Bronchial epithelial cell (primary cell): ENCODE results near the genes FOXR1 and DPAGT1.

GRCh38 chr11:118602246-118603186 lies 4.9 kb upstream of the PHLDB1 start:
- RRBS, 2 experiments: no CpG with 5 or more reads among the region's 7 CpGs

GRCh38 chr11:118610775-118611302 lies 3.4 kb downstream of the PHLDB1 start:
- RRBS, 2 experiments: 5 to 15% methylated on average over 26 to 28 of the region's 52 CpGs

DNA sequence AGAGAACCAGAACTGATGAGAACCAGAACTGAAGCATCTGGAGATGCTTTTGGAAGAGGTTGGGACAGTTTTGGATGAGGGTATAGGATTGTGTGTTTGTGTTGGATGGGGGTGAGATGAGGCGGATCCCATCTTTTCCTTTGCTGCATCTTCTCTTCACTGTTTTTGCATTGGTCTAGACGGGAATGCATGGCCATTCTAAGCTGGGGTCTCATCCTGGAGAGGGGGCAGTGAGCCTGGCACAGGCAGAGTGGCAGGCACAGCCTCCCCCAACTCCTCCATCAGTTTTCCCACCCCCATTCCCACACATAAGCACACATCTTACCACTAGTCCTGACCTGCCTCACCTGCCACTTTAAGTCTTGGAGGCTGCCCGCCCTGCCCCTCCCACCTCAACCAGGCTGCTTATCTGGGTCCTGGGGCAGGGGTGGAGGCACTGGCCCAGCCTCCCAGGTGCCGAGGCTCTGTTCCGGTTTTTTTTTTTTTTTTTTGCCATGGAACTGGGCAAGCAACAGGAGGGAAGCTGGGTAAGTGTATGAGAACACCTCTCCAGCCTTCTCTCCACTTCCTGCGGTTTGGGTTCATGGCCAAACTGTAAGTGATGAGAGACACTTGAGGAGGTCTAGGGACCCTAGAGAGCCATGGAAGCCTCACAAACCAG lies 22.3 kb downstream of the PHLDB1 start:
- RRBS, 2 experiments: no CpG with 5 or more reads among the region's 6 CpGs

DNA sequence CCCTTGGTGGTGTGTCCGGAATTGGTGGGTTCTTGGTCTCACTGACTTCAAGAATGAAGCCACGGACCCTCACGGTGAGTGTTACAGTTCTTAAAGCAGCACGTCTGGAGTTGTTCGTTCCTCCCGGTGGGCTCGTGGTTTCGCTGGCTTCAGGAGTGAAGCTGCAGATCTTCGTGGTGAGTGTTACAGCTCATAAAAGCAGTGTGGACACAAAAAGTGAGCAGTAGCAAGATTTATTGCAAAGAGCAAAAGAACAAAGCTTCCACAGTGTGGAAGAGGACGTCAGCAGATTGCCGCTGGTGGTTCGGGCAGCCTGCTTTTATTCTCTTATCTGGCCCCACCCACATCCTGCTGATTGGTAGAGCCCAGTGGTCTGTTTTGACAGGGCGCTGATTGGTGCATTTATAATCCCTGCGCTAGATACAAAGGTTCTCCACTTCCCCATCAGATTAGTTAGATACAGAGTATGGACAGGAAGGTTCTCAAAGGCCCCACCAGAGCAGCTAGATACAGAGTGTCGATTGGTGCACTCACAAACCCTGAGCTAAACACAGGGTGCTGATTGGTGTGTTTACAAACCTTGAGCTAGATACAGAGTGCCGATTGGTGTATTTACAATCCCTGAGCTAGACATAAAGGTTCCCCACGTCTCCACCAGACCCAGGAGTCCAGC lies 8.9 kb upstream of the TREH start:
- RRBS, 2 experiments: no CpG with 5 or more reads among the region's 17 CpGs

DNA sequence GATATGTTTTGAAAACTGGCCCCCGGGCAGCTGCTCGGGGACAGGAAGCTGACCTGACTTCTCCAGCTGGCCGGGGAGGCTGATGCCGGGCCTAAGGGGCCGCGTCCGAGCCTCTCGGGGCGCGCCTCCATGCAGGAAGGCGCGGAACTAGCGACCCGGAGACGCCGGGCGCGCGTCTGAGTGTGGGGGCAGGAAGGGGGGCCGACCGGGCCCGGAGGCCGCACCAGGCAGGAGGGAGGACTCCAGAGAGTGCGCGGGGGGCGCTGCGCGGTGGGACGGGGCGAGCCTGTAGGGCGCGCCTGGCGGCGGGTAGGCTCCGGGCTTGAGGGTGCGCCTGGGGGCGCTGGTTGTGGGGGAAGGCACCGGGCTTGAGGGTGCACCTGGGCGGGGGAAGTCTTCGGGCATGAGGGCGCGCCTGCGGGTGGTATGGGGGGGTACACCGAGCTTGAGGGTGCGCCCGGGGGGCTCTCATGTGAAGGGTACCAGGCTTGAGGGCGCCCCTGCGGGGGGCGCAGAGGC lies 662 bp upstream of the DDX6 start:
- RRBS, 2 experiments: 2 to 4% methylated on average over 34 of the region's 49 CpGs

DNA sequence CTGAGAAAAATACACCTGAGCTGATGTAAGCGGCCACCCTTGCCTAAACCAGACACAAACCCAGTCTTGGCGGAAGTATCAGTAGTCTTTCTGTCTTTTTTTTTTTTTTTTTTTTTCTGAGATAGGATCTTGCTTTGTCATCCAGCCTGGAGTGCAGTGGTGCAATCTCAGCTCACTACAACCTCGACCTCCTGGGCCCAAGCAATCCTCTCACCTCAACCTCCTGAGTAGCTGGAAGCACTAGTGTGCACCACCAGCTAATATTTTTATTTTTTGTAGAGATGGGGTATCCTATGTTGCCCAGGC lies 5.5 kb upstream of the CXCR5 start:
- RRBS, 2 experiments: no CpG with 5 or more reads among the region's 3 CpGs

DNA sequence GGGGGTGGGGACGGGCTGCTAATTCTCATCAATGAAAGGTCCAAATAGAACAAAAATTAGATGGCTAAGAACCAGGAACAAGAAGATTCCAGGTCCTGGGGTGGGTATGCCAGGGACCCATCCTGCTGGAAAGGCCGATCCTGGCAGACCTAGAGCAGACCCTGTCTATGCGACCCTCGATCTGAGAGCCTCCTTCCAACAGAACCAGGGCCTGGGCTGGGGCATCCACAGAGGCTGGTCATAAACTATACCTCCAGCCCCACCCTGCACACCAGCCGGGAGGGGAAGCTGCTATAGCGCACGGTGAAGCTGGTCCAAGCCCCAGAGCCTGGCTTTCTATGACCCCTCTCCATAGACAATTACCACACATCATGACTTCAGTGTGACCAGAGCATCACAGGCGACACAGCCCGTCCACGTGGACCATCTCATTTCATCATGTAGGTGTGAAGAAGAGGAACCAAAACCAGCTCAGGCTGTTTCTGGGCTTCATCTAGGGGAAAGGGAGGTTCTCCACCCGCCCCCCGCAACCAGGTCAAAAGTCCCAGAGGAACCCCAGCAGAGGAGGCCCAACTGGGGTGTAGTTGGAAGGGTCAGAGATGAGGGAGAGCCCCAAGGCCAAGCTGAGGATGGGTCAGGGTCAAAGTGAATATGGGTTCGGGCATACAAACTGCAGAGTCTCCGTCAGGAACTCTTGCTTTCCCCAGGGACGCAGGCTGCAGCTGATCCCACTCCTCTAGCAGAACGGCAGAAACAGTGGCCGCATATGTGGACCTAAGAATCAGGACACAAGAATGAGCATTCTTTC lies 3.0 kb downstream of the CXCR5 start:
- RRBS, 2 experiments: no CpG with 5 or more reads among the region's 17 CpGs

- RRBS, 2 experiments: no CpG with 5 or more reads among the region's 4 CpGs
Measured at GRCh38 chr11:118890339-118890606, 6.6 kb downstream of the CXCR5 start.

DNA sequence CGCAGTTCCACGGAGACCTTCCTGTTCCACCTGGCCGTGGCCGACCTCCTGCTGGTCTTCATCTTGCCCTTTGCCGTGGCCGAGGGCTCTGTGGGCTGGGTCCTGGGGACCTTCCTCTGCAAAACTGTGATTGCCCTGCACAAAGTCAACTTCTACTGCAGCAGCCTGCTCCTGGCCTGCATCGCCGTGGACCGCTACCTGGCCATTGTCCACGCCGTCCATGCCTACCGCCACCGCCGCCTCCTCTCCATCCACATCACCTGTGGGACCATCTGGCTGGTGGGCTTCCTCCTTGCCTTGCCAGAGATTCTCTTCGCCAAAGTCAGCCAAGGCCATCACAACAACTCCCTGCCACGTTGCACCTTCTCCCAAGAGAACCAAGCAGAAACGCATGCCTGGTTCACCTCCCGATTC lies 10.1 kb downstream of the CXCR5 start:
- RRBS, 2 experiments: no CpG with 5 or more reads among the region's 18 CpGs

- RRBS, 2 experiments: no CpG with 5 or more reads among the region's 32 CpGs
Measured at GRCh38 chr11:118894989-118896347, 11.8 kb downstream of the CXCR5 start.

GRCh38 chr11:118897065-118897455 lies 13.4 kb downstream of the CXCR5 start:
- RRBS, 2 experiments: no CpG with 5 or more reads among the region's 8 CpGs

DNA sequence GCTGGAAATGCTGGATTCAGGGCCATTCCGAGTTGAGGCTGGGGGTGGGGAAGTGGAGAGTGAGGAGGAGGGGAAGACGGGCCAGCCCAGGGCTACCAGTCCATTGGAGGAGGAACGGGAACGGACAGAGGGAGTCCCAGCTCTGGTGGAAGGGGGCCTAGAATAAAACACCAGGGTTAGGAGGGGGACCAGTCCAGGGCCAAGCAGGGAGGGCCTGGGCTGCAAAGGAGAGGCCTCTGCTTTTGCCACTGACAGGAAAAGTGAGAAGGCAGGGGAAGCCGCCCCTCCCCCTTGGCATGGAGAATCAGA lies 4.3 kb downstream of the BCL9L start:
- RRBS, 2 experiments: no CpG with 5 or more reads among the region's 5 CpGs

- RRBS, 2 experiments: no CpG with 5 or more reads among the region's 34 CpGs
Measured at GRCh38 chr11:118971629-118972052, at the start of gene FOXR1. TSS of gene FOXR1 (plus strand) at chr11:118971761.

- RRBS, 2 experiments: no CpG with 5 or more reads among the region's 5 CpGs
Measured at GRCh38 chr11:119009619-119010163, 8.5 kb downstream of the RPS25 start.

DNA sequence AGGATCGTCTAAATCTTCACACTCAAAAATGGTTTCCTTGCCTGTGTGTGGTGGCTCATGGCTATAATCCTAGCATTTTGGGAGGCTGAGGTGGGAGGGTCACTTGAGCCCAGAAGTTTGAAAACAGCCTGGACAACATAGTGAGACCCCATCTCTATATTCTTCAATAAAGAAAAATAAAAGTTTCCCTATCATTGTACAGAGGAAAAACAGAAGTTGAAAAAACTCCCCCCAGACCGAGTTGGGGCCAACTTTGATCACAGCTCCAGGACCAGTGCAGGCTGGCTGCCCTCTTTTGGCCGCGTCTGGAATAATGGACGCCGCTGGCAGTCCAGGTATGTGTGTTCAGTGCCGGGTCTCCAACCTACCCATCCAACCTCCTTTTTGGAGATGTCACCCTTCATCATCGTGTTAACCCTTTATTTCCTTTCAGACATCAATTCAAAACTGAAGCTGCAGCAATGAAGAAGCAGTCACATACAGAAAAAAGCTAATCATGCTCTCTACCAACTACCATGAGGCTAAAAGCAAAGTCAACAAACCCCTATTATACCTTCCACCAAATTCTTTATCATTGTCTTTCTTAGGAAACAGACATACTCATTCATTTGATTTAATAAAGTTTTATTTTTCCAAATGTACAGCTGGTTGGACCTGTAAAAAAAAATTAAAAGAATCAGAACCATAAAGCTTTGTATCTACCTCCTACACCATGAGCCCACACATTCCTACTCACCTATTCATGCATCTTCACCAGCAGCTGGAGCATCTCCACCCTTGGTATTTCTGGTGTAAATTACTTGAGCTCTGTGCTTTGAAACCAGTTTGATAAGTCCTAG lies 2.8 kb downstream of the RPS25 start:
- RRBS, 2 experiments: no CpG with 5 or more reads among the region's 8 CpGs

DNA sequence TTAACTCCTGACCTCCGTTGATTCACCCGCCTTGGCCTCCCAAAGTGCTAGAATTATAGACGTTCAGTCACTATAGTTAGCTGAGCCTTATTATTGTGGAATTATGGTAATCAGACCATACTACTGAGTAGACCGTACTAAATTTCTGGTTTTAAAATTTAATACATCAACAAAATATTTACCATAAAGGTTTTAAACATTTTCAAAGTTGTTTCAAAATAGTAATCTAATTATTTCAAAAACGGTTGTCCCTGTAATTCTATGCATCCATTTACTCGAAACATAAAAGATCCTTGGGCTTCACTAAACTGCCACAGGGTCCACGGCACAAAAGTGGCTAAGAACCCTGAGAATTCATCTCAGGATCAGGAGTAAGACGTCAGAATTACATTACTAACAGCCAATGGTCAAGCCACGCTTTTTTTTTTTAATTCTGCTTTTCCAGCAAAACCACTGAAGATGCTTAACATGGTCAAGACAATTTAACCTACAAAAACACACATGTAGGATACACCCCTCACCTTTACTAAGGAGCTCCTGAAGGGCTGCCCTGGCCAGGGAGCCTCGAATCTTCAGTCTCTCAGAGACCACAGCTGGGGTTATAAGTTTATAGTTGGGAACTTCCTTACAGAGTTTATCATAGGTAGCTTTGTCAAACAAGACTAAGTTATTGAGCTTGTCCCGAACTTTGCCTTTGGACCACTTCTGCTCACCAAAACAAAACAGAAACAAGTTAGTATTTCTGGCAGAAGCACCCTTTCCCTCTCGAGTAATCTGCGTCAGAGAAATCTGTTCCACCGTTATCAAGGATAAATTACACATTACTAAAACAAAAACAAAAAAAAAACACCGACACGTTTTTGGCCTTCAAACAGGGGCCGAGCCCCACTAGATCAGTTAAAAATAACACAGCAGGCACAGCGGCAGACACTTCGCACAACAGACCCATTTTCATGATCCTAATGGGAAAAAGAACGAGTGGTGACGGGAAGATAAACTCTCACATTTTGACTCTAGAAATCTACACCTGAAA lies 986 bp downstream of the RPS25 start:
- RRBS, 2 experiments: no CpG with 5 or more reads among the region's 21 CpGs

DNA sequence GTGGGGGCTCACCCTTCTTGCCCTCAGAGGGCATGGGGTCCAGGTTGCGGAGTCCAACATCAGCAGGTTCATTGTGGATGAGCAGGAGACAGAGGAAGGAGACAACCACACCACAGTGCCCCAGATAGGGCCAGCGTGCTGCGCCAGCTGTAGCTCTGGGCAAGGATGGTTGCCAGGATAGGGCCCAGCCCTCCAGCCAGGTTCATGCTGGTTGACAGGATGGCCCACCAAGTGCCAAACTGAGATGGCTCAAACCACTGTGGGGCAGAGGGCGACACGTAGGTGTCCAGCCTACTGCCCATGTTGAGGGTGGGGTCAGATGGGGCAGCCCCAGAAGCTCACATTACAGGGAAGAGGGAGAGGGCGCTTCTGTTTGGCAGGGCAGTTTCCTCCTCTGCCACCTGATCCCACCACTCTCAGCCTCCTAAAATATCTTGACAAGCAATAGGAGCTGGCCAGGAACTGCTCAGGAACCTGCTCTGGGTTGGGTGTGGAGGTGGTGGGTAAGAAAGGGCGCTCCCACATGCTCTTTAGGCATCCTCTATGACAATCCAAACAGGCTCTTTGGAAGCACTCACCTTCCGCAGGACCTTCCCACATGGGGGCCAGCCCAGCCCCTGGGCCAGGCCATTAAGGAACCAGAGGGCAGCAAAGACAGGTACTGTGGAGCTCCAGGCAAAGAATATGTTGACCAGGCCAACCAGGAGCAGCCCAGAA lies 9.2 kb downstream of the TRAPPC4 start:
- RRBS, 2 experiments: no CpG with 5 or more reads among the region's 8 CpGs

DNA sequence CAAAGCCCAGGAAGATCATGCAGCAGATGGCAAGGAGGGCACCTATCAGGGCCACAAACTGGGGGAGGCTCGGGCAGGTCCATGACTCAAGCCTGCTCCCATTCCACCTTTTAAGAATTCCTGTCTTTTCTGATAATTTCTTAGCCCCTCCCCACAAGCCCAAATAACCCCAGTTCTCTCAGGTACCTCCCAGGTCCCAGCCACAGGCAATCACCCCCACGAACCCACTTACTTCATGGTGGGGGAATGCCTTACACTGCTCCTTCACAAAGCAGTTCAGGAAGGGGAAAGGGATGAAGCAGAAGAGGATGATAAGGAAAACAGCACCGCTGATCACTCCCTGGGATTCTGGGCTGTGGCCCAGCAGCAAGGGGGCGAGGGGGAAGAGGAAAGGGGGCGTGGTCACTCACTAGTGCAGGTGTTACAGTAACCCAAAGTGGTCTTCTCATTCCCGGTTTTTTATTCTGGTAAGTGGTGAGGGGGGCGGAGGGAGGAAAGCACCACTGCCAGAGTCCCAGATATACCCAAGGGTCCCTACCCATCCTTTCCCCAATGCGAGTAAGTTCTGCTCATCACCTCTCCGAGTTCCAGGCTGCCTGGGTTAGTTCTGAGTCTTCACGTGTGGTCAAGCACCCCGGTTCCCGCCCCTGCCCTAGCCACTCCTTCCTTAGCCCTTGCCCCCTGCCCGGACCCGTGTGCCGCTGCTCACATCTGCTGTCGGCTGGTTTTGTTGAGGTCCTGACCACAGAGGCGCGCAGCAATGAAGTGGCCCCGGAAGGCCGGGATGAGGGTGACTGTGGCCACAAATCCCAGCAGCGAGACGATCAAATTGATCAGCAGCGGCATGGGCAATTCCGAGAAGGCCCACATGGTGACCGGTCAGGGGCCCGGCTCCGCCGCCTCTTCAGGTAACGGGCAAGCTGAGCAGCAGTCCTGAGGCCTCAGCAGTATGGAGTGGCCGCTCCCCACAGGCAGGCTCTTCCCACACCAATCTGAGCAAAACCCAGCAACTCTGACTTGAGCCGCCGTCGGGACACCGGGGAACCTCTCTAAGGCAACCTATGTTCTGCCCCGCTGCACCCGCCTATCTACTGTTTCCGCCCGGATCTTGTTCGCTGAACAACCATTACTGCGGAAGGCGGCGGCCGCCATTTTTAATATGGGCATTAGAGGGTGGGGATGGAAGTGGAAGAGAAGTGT lies at the start of gene DPAGT1:
Gene DPAGT1, minus strand, starts transcription at position 1,068 of the 1,200 bp plus-strand sequence.
- RRBS, 2 experiments: 1 to 2% methylated on average over 17 of the region's 43 CpGs

GRCh38 chr11:119111452-119112057 lies 4.4 kb downstream of the C2CD2L start:
- RRBS, 2 experiments: no CpG with 5 or more reads among the region's 11 CpGs

- RRBS, 2 experiments: no CpG with 5 or more reads among the region's 10 CpGs
Measured at GRCh38 chr11:119125609-119126233, 4.3 kb downstream of the HINFP start.